ENCODE measurements around the genes SNX7, FRRS1 and AGL.

GRCh38 chr1:94980172-94980732, 53.3 kb upstream of the CNN3 start:
- PRO-cap, 3 experiments: peak in 2 of 3 experiments; most common plus-strand start chr1:94980513 (in 2); most common minus-strand start chr1:94980237 (in 1)
- RAMPAGE, long total RNA, 2 experiments: no peak in any of the 2 experiments
- RRBS: no CpG with 5 or more reads among the region's 3 CpGs

- PRO-cap, 3 experiments: peak in 3 of 3 experiments; most common minus-strand start chr1:95043549 (in 3)
- RAMPAGE, long total RNA, 2 experiments: no peak in any of the 2 experiments
- RRBS: no CpG with 5 or more reads among the region's 7 CpGs
Measured at GRCh38 chr1:95043201-95043701, 29.5 kb downstream of the ALG14 start.

DNA sequence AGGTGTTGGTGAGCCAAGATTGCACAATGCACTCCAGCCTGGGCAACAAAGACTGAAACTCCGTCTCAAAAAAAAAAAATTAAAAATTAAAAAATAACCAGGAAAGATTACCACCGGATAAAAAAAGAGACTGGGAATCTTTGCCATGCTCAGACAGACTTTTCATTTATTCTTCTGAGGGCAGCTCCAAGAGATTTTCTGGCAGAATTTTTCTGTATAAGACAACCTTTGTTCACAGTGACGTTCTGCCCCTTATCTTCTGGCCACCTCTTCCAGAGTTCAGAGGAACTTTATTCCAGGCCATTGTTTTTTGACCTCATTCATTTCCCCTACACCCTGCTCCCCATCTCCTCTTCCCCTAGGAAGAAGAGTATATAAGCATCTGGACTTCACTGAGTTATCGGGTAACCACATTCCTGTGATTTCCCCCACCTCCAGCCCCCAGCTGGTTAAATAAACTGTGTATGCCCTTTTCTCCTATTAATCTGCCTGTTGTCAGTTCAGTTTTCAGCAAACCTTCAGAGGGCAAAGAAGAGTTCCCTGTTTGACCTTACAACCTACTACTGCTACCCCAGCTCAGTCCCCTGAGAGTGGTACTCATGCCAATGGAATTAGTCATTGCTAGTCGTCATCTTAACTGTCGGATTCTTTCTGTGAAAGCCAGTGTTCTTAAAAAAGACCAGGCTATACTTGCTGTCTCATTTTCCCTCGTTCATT, 14.2 kb upstream of the ALG14 start:
- PRO-cap, 3 experiments: no peak in any of the 3 experiments
- RAMPAGE, long total RNA, 2 experiments: no peak in any of the 2 experiments
- RRBS: no CpG with 5 or more reads among the region's 7 CpGs

DNA sequence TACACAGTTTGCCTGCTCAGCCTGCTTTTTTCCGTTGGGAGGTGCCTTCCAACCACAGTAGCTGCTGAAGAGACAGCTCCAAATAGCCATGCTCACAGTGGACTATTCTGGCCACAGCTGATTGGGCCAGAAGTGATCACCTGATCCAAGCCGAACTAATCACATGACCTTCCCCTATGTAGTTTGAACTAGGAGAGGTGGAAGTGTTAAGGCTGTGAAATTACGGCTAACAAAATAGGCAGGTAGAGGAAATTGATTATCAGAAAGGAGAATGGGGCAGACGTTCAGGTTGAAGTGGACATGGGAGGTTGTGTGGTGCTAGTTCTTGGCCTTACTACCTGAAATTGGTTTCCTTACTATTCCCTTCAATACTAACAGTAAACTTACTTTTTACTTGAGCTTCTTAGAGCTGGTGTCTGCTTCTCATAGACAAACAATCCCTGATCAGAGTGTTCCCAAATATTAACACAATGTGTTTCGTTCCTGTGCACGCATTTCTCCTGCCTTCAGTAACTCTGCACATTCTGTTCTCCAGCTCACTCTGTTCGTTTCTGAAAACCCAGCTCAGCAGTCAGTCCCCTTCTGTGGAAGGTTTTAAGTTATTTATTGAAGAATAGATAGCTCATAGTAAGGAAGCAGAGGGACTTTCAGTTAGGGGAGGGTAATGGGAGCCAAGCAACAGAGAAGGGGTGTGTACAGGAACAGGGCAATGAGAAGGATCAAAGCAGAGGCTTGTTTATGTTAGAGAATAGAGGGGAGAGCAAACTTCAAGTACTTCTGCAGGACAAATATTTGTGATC, 136.3 kb downstream of the RWDD3 start:
- PRO-cap, 3 experiments: peak in 2 of 3 experiments; most common plus-strand start position 191 of the sequence (in 2); most common minus-strand start position 63 of the sequence (in 2)
- RAMPAGE, long total RNA, 2 experiments: start-site peak on the plus strand in 1 of 2 experiments, centred at position 172 of the sequence, 21 reads per replicate
- RRBS: no CpG with 5 or more reads among the region's 7 CpGs

- PRO-cap, 3 experiments: no peak in any of the 3 experiments
- RAMPAGE, long total RNA, 2 experiments: no peak in any of the 2 experiments
- RRBS: no CpG with 5 or more reads among the region's 1 CpG
Measured at GRCh38 chr1:96370846-96371045, 350.8 kb upstream of the PTBP2 start.

- PRO-cap, 3 experiments: no peak in any of the 3 experiments
- RAMPAGE, long total RNA, 2 experiments: start-site peak on the minus strand in 1 of 2 experiments, at chr1:97129728-97129877 at its widest, 8 reads per replicate
- RRBS: no CpG with 5 or more reads among the region's 5 CpGs
Measured at GRCh38 chr1:97129481-97130083, 408.0 kb downstream of the PTBP2 start.

DNA sequence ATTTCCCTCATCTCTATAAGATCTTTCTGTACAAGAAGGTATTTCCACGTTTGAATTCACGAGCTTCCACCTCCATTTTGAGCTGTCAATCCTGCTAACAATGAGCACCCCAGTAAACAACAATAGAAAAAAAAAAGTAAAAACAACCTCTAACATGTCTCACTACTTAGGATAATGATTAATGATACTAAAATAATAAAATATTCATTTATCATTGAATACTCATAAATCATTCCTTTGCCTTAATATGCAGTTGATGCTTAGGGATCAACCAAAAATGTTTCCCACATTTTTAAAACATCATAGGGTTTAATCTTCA, 509.5 kb downstream of the DPYD start:
- PRO-cap, 3 experiments: no peak in any of the 3 experiments
- RAMPAGE, long total RNA, 2 experiments: no peak in any of the 2 experiments
- RRBS: no CpG with 5 or more reads among the region's 2 CpGs

GRCh38 chr1:97649920-97650522, 270.8 kb downstream of the DPYD start:
- PRO-cap, 3 experiments: no peak in any of the 3 experiments
- RAMPAGE, long total RNA, 2 experiments: no peak in any of the 2 experiments
- RRBS: no CpG with 5 or more reads among the region's 3 CpGs

GRCh38 chr1:98045816-98046389, 125.1 kb upstream of the DPYD start:
- PRO-cap, 3 experiments: no peak in any of the 3 experiments
- RAMPAGE, long total RNA, 2 experiments: no peak in any of the 2 experiments
- RRBS: no CpG with 5 or more reads among the region's 45 CpGs

DNA sequence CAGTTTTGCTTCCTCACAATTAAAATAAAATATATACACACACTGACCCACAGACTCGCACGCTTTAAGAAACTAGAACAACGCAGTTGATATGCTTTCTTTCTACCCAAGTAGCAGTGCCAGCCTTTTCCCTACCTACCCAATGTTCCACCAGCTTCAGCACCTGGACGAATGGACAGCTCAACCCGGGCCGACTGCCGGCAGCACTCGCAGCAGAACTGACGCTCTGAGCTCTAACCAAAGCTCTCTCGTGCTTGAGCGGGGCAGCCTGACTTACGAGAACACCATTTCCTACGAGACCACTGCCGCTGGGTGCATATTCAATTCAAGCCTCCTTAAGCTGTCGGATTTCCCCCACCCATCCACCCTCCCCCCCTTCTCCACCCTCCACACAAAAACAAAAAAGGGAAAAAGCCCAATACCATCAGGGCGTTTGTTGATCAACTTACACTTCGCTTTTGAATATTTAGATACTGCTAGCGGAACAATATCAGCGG, 127.4 kb upstream of the DPYD start:
- PRO-cap, 3 experiments: no peak in any of the 3 experiments
- RAMPAGE, long total RNA, 2 experiments: no peak in any of the 2 experiments
- RRBS: no CpG with 5 or more reads among the region's 19 CpGs

GRCh38 chr1:98049436-98049754, 128.6 kb upstream of the DPYD start:
- PRO-cap, 3 experiments: no peak in any of the 3 experiments
- RAMPAGE, long total RNA, 2 experiments: no peak in any of the 2 experiments
- RRBS: no CpG with 5 or more reads among the region's 17 CpGs

GRCh38 chr1:98661526-98662600, at the start of gene SNX7:
SNX7 (plus strand) TSS chr1:98661721.
- PRO-cap, 3 experiments: peak in 3 of 3 experiments; most common plus-strand start chr1:98661723 (in 3); most common minus-strand start chr1:98662139 (in 3)
- RAMPAGE, long total RNA, 2 experiments: start-site peak on the minus strand in 2 of 2 experiments, at chr1:98661580-98662171 at its widest, 6 to 31 reads per replicate
- RRBS: 2% methylated on average over 44 of the region's 87 CpGs

DNA sequence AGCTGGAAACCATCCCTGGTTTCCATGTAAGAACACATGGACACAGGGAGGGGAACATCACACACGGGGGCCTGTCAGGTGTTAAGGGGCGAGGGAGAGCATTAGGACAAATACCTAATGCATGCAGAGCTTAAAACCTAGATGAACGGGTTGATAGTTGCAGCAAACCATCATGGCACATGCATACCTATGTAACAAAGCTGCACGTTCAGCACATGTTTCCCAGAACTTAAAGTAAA, 41.1 kb upstream of the PLPPR5 start:
- PRO-cap, 3 experiments: no peak in any of the 3 experiments
- RAMPAGE, long total RNA, 2 experiments: no peak in any of the 2 experiments
- RRBS: no CpG with 5 or more reads among the region's 4 CpGs

GRCh38 chr1:99562958-99563259, 83.0 kb upstream of the PALMD start:
- PRO-cap, 3 experiments: no peak in any of the 3 experiments
- RAMPAGE, long total RNA, 2 experiments: no peak in any of the 2 experiments
- RRBS: no CpG with 5 or more reads among the region's 2 CpGs

DNA sequence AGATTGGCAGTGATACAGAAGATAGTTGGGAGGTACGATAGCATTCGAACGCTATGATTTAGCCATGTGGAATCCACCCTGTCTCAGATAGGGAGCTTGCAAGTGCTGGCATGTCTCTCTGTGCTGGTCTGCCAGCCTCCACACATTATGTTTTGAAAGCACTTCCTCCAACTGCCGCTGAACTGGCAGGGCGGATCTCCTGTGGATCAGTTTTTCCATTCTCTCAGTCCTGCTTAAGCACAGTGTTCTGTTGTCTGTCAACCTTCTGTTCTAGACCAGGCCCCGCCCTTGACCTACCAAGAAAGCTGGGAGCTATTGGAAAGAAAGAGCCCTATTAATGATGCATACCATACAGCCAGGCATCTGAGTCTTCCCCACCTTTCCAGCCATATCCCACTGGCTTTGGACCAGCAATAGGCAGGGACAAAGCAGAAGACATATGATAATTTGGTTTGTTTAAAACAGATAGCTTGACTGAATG, 65.4 kb upstream of the PALMD start:
- PRO-cap, 3 experiments: no peak in any of the 3 experiments
- RAMPAGE, long total RNA, 2 experiments: no peak in any of the 2 experiments
- RRBS: no CpG with 5 or more reads among the region's 6 CpGs

DNA sequence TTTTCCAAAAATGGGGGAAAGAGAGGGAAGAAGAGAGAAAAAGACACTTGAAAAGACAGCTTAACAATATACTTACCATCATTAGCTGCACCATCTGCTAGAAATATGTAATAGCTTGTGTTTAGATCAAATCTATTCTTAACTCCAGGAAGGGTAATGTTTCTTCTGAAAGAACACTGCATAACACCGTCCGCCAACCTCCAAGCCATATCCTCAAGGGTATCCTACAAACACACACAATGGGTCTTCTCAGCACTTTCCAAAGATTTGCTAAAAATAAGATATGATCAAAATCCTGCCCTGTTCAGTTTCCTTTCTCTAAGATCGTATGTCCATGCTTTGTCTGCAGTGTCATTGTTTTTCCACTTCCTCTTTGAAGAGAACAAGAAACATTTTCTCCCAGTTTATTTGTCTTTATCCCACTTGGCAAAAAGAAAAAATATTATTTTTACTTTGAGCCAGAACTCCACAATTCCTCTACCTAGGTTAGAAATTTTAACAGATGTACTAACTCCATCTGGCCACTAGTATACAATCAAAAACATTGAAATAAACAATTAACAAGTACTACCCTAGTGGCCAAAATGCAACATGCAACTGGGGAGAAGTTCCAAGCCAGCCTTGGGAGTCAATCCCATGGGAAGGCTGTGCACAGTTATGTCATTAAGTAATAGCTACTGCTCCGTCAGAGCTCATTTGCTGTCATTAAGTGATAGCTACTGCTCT, 37.9 kb downstream of the FRRS1 start:
- PRO-cap, 3 experiments: no peak in any of the 3 experiments
- RAMPAGE, long total RNA, 2 experiments: no peak in any of the 2 experiments
- RRBS: no CpG with 5 or more reads among the region's 4 CpGs

DNA sequence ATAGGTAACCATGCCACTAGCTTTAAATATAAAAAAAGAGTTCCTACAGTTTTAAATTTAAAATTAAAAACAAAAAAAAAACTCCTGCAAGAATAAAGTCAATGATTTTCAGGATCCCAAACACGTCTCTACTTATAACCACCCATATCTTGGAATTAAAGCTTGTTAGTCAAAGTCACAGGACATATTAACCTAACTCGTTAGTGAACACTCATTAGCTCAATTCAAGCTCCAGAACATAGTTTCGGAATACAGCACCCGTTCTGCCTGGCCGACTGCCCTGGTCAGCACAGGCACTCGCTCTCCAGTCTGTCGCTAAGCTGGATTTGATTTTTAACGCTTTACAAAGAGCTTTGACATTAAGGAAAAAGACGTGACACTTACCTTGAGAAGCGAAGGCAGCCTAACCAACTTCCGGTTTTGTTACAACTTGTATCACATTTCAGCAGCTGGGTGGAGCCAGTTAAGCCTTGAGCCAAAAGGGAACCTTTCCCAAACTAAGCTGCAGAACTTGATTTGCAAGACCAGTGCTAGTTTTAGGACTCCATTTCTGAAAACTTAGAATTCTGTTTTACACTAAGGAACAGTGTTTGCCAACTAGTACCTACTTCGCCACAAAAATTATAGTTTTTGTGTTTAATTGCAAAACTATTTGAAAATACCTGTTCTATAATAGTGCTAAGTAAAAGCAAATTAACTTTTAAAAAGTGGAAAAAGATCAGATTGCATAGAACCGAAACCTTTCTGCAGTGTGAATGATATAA, at the start of gene FRRS1:
TSS of gene FRRS1 (minus strand) at position 413 of the 764 bp plus-strand sequence.
- PRO-cap, 3 experiments: peak in 2 of 3 experiments; most common plus-strand start position 356 of the sequence (in 1); most common minus-strand start position 306 of the sequence (in 1)
- RAMPAGE, long total RNA, 2 experiments: start-site peak on the minus strand in 1 of 2 experiments, centred at position 383 of the sequence, 16 reads per replicate
- RRBS: no CpG with 5 or more reads among the region's 13 CpGs

DNA sequence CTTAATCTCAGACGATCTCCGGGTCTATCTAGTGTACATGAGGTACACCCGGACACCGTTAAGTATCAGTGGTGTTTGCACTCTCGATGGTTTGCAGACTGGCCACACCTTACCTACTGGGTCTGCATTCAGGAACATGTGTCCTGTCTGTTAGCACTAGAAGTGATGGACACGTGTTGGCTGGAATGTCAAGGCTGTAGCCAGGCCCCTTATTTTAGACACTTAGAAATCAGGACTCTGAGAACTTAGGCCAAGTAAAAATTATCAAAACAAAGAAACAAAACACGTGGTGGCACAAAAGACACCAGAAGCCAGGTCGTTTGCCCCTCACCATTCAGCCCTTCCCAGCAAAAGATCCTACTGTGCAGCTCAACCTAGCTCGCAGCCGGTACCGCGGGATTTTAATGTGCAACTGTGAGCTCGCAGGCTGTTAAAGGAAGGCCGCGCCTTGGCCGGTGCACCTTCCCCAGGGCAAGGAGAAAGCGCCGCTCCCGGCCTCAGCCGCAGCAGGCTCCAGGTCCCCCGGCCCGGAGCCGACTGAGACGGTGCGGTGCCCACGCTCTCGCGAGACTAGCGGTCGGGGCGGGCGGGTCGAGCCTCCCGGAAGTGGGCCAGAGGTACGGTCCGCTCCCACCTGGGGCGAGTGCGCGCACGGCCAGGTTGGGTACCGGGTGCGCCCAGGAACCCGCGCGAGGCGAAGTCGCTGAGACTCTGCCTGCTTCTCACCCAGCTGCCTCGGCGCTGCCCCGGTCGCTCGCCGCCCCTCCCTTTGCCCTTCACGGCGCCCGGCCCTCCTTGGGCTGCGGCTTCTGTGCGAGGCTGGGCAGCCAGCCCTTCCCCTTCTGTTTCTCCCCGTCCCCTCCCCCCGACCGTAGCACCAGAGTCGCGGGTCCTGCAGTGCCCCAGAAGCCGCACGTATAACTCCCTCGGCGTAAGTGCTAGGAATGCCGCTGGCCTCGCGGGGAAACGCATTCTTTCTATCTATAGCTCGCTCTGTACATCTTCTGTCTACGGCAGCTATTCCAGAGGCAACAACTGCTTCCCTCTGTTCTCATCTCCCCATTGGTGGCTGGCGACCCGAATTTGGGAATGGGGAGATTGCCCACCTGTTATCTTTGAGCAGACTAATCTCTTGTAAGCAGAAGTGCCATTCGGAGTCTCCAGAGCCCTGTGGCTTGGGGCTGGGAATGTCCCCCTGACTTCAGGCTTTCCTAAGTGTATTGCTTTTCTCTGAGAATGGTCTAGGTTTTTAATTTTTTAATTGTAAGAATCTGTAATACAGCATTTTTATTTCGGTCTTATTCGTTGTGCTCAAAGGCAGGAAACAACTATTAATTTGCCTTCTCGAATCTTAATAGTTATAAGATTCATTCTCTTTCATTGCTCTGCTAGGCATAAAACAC, at the start of gene AGL:
TSS of gene AGL (plus strand) at position 877 of the 1,403 bp plus-strand sequence.
- PRO-cap, 3 experiments: peak in 3 of 3 experiments; most common plus-strand start position 642 of the sequence (in 3); most common minus-strand start position 539 of the sequence (in 3)
- RAMPAGE, long total RNA, 2 experiments: start-site peak on the minus strand in 1 of 2 experiments, centred at position 531 of the sequence, 13 reads per replicate
- RRBS: 1% methylated on average over 42 of the region's 79 CpGs

GRCh38 chr1:100020295-100020881, 17.5 kb upstream of the MFSD14A start:
- PRO-cap, 3 experiments: no peak in any of the 3 experiments
- RAMPAGE, long total RNA, 2 experiments: no peak in any of the 2 experiments
- RRBS: no CpG with 5 or more reads among the region's 1 CpG

- PRO-cap, 3 experiments: no peak in any of the 3 experiments
- RAMPAGE, long total RNA, 2 experiments: no peak in any of the 2 experiments
- RRBS: no CpG with 5 or more reads among the region's 3 CpGs
Measured at GRCh38 chr1:100028686-100029330, 9.1 kb upstream of the MFSD14A start.